Mesenchymal stem cell of Wharton's jelly (primary cell): ENCODE data around the gene AKR1C8.

DNA sequence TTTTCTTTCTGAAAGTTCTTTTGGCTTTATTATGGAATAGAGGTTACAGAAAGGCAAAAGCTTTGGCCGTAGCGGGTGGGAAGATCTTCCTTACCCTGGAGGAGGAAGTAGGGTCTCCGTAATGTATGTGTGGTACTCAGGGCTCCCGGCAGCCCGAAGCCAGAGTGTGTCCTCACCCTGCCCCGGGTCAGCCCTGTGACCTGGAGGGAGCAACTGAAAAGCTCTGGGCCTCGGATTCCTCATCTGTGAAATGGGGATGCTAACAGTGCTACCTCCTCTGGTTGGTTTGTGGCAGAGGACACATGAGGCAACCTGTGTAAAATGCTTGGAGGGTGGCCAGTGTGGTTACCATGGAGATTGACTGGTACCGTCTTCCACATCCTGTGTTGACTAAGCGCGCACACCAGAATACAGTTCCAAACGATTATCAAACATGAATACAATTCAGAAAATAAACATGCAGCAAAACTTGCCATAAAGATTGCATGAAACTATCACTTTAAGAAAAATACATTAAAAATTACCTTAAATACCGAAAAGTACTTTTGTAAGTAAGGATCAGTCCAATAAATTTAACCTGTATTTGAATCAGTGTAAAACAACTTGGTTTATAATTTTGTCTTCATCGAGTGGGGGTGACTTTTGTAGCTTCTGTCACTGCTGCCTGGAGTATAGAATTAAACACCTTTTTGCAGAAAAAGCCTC is 163.9 kb upstream of the KLF6 start:
- CAGE, long polyA plus RNA: no peak

- CAGE, long polyA plus RNA: no peak
Observed at GRCh38 chr10:3963045-3963534, 178.1 kb upstream of the KLF6 start.

DNA sequence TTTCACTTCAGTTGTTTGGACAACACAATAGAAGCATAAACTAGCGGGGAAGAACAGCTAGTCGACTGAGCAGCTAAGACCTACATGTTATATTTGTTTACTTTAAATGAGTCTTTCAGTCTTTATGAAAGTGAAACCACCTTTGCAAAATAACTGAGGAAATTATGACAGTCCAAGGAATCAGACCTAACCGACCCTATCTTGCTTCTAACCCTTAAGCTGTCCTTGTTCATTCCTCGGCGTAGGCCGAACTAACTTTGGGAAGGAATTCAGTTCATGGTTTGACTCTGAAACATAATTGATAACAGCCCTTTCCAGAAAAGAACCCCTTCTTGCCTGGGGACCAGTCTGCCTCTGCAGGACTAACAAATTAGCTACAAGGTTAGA is 185.0 kb upstream of the KLF6 start:
- CAGE, long polyA plus RNA: no peak

DNA sequence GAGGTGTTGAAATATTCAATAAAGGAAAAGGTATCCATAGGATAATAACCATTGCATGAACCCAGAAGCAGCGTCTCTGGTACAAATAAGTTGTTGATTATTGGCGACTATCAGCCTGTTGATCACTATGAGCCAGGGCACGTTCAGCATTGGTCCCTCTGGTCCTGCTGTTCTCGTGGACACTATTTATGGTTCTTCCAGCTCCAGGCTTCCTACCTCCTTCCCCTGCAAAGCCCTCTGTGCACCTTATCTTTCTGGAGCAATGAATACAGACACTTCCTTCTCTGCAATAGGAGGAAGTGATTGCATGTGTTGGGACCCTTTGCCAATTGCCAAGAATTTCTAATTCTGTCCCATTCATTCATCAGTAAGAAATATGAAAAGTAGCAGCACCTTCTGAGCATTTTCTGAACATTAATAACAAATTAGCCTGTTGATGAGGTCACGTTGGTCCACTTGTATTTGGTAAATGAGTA is 258.9 kb upstream of the KLF6 start:
- CAGE, long polyA plus RNA: no peak

GRCh38 chr10:4725712-4726473 is 100.1 kb upstream of the AKR1E2 start:
- CAGE, long polyA plus RNA: no peak

DNA sequence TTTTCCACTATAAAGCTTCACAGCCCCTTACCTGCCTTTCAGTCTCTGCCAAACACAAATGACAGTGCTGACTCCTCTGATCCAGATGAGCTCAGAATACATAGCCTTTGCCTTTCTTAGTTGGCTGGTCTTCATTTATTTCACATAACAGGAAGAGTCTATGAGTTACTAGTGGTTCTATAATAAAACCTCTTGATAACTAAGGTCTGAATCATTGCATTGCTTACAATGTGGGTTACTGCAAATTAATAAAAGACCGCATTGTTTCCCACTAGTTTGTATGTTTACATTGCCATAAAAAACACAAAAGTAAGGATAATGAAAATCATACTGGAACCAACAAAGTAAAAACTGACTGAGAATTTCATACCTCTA is 62.1 kb upstream of the AKR1E2 start:
- CAGE, long polyA plus RNA: no peak

DNA sequence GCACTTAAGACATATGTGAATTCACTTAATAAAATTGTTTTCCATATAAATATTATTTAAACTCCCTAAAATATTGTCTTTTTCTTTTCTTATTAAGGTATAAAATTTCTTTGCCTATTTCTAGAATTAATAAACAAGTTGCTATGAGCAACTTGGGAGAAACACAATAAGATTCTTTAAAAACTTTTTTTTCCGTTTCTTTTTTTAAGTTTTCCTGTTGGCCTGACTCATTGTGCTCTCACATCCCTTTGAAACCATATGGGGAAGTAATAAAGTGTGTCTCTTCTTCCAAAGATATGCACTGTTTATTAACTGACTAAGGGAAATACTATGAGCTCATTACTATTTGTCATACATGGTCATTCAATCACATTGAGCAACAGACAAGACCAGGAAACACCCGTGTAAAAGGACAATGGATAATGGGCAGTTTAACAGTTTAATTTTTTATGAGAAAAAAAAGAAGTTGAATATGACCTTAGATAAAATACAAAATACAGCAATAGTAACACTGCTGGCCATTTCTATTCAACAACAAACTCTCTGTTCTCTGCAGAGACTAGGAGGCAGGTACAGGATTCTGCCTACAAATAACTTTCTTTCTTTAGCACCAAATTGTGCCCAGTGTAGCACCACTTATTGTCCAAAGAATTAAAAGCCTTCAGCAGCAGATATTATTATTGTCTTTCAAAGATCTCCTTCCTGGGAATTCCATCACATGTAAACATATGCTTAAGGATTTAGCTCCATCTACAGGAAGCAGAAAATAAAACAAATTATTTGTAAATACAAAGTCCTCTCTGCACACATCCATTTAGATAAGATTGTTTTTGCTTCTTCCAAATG is 55.2 kb upstream of the AKR1E2 start:
- CAGE, long polyA plus RNA: no peak

DNA sequence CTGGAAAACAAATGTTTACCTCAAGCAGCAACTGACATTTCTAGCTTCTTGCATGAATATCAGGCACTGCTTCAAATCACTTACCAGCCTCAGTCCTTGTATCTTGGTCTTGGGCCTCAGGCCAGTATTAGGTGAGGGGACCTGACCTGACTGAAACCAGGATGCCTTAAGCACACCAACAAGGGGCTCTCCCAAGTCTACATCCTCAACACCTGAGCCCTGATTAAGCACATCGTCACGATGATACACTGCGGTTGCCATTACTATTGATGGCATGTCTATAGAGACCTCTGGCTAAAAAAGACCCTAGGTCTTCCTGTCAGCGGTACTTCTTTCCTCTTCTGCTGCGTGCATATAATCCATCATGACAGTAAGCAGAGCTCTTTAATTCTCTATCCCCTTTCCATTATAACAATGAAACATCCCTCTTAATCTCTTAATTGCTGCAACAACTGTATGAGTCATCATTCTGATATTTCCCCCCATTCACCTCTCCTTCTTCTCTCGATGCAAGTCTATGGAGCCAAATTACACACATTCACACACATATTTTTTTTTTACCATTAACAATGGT is 45.4 kb upstream of the AKR1E2 start:
- CAGE, long polyA plus RNA: no peak

GRCh38 chr10:4848356-4848928 is 22.4 kb downstream of the AKR1E2 start:
- CAGE, long polyA plus RNA: no peak

GRCh38 chr10:4868036-4868825 is 42.2 kb downstream of the AKR1E2 start:
- CAGE, long polyA plus RNA: no peak

DNA sequence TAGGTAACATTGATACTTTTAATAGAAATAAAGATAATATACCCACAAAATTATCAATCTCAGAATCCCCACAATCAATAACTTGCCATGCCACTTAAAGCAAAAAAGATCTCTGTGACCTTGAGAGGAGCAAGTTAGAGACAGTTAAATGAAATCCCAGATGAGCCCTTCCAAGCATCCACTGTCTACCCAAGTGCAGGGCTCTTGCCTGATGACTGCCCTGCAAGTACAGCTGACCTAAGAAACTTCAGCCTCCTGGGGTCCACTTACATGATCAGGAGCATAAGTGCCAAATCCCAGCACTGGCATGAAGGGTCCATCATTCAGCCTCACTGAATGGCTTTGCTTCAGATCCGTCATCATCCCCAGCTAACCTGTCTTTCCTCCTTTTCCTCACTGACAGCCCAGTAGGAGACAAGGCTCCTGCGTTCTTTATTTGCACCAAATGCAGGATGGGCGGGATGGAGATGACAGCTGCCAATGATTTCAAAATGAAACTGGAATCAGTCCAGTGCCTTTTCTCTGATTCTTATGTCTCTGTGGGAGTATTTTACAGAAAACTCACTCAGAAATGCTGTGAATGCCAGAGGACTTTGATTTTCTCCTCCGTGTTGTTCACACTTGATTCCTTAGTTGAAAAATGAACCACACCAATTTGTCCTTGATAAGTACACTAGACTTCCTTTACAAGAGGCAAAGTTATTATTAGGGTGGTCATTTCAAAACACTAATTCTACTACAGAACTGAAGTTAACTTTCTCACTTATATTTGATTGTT is at the start of gene AKR1C8:
Gene AKR1C8, minus strand, starts transcription at position 409 of the 778 bp plus-strand sequence.
- CAGE, long polyA plus RNA: no peak

DNA sequence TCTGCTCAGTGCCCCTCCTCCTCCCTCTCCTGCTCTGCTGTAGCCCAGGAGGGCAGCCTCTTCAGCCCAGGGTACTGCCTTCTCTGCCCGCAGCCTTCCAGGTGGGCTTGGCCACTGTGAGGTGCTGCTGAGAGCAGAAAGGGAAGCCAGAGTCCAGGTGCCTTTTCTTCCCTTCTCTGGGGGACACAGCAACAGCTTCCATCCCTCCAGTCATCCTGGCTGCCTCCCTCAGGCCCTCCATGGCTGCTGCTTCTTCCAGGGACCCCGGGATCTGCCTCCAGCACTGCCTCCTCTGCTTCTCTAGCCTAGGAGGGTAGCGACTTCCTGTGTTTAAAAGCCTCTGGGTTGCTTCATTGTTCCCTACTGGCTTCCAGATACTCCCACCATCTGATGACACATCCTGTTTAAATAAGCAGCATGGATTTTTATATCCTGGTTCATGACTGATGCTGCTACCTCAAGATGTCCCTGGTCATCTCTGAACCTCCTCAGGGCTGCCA is 55.7 kb downstream of the AKR1C4 start:
- CAGE, long polyA plus RNA: no peak

- CAGE, long polyA plus RNA: no peak
Observed at GRCh38 chr10:5283182-5283963, 81.4 kb upstream of the UCN3 start.

DNA sequence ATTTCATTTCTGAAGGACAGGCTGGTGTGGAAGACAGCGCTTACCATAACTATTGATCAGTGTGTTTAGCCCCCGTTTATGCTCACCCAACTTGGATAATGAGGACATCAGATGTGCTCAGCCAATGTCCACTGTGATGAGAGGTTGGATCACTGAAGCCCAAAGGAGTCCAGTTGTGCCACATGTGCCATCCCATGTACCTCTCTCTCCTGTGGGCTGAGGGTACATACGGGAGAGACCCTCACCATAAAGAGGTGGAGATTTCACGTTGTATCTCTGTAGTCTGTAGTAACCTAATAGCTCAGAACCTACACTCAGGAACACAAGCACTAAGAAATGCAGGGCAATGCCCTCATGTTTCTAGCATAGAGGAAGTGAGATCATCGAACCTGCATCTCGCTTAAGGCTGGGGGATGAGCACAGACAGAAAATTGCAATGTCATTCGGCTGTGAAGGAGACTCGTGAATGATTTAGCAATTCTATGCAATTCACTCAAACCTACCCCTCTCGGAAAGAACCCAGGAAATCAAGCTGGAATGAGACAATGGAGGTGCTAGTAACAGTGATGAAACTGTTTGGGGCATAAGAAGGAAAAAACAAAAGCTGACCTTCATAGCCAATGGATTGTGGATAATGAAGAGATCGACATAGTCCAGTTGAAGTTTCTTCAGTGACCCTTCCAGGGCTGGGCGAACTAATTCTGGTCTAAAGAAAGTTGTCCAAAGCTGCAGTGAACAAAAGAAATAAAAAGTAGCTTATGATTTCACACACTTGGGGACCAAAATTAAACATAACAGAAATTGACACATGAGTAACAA is 80.4 kb upstream of the UCN3 start:
- CAGE, long polyA plus RNA: no peak

- CAGE, long polyA plus RNA: no peak
Observed at GRCh38 chr10:5403532-5403789, 1.2 kb downstream of the TUBAL3 start.

DNA sequence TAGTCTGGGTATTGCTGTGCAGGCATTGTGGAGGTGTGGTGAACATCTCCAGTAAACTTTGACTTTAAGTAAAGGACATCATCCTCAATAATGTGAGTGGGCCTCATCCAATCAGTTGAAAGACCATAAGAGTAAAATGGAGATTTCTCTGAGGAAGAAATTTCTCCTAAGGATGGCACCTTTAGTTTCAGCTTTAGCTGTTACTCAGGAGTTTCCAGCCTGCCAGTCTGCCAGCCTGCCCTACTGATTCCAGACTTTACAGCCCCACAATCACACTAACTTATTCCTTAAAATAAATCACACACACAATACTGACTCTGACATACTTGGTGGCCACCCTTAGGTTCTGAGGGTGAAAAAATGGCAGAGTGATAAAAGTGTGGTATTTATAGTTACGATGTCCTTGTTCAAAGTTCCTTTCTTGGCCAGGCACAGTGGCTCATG is 2.5 kb upstream of the TUBAL3 start:
- CAGE, long polyA plus RNA: no peak

- CAGE, long polyA plus RNA: no peak
Observed at GRCh38 chr10:5451293-5451965, 39.1 kb downstream of the NET1 start.

DNA sequence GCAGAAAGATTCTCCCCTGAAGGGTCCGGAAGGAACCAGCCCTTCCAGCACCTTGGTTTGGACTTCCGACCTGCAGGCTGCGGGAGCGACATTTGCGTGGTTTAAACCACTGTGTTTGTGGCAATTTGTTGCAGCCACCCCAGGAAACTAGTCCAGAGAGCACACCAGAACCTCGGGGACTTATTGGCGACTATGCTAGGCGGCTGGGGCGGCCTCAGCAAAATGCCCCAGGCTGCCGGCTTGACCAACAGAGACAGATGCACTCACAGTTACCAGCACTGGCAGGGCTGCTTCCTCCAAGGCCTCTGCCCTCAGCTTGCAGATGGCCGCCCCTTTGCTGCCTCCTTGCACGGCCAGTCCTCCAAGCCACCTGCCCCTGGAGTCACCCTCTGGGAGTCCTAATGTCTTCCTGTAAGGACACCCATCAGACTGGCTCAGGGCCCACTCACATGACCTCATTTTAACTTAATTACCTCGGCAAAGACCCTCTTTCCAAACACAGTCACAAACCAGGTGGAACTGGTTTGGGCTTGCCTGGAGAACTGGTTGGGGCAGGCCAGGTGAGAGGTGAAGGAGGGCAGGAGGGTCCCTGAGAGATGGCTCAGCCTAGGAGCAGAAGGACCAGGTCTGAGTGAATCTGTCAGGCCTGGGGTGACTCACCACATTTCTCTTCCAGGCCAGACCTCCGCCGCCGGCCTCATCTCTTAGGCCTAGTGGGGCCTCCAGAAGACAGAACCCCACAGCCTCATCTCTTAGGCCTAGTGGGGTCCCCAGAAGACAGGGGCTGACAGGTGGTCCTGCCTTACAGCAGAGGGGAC is 26.2 kb downstream of the CALML3 start:
- CAGE, long polyA plus RNA: no peak

DNA sequence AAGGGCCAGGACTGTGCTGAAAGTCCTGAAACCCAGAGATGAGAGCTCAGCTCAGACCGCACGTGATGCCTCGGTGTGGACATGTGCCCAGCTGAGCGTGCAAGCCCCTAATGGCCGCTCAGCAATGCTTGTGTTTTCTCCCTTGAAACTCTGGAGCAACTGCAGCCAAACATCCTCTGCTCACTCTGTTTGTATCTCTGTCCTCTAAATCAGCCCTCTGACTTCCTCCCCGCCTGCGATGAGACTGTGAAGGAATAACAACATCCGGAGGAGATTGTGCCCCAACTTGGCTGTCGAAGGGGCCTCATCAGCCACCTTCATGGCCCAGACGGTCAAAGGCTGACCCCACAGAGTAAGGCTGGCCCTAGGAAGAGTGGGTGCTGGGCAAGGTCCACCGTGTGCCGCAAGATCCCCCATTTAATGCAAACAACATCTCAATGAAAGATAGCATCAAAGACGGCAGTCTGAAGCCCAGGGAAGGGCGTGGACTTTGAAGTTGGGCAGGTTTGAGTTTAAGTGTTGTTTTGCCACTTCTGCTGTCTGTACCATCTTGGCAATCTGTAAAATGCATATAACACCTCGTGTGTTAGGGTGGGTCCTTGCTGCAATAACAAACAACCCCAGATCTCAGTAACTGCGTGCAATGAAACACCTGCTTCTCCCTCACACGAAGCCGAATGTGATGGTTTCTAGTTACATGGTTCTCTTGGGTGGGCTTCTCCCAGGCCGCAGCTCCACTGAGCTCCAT is 39.9 kb downstream of the CALML3 start:
- CAGE, long polyA plus RNA: no peak

DNA sequence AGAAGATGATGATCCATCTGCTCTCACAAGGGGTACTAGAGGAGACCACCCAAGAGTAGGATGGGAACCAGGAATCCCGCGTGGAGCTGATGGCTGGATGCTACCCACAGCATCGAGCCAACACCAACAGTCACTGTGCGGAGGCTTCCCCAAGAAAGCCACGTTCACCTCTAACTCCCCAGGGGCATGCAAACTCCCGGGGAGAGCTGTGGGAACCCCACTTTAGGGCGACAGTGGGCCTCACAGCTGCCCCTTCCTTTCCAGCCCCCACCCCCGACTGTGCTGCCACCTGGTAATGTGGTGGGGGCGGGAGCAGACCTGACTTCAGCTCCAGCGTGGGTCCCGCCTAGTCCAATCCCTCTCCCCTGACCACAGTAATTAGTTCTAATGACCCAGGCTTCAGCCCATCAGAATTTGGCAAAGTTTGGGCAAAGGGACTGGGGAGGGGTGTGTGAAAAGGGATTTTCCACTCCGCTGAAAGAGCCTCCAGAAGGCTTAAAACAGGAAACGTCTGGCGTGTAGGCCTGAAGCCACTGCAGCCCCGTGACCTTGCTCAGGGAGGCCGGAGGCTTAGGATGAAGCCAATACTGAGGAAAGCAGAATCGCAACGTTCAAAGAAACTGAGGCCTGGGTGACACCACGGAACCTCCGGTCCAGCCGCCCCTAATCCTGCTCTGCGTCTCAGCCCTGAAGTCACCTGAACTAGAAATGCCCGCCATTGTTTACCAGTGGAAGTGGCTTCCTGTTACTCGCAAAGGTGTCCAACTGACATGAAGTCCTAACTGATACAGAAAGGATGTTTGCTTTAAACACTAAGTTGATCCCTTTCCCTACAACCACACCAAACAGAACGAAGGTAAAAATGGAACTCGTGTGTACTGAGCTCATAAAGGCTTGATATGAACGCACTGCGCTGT is 20.2 kb downstream of the ASB13 start:
- CAGE, long polyA plus RNA: no peak